ENCODE measurements around a stretch of chr15.

- RRBS, result no CpG with 5 or more reads among the region's 12 CpGs
Measured at GRCh38 chr15:99466815-99467111, 99.0 kb upstream of the MEF2A start.

DNA sequence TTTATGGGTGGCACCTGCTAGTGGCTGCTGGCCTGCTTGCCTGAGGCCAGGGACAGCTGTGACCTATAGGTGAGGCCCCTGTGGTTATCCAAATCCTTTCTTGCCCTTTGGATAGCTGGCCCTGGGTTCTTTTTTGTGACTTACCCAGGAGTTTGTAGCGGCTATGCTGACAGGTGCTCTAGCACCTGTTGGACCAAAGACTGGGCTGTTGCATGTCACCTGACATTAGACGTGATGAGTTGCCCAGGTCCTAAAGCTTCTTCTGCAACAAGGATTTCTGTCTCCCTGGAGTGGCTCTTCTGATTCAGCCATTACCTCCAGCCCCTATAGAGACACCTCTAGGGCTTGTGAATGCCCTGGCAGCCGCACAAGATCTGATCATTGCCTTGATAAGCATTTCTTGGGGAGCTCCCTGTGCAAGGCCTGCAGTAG lies 19.1 kb upstream of the MEF2A start:
- RRBS, result no CpG with 5 or more reads among the region's 3 CpGs

GRCh38 chr15:99564666-99565156 lies 1.1 kb upstream of the MEF2A start:
- RRBS, result 6% methylated on average over 1 of the region's 11 CpGs

GRCh38 chr15:99604666-99605238 lies 39.0 kb downstream of the MEF2A start:
- RRBS, result no CpG with 5 or more reads among the region's 7 CpGs

DNA sequence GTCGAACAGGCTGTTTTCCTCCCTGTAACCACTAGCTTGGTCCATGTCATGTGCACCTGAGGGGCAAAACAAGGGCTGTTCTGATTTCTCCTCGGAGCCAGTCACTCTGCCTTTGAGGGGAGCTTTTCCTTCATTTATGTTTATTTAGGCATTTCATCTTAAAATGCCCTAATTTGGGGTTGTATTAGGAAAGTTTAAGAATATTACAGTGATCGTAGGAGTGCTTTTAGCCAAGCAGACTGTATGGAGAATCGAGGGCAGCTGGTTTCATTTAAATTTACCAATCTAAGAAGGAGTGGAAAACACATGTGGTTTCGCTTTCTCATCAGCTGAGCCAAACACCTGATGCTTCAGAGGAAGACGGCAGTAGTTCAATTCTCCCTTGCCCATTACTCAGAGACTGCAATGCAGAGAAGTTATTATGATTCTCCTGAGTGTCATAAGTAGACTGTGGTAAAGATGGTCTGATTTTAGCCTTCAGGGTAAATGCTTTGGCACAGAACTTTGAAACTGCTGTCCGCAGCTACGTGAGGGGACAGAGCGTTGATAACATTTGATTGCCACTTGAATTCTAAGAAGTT lies 25.8 kb downstream of the LYSMD4 start:
- RRBS, result no CpG with 5 or more reads among the region's 9 CpGs

GRCh38 chr15:99986303-99986735 lies 253.1 kb upstream of the LYSMD4 start:
- RRBS, result no CpG with 5 or more reads among the region's 2 CpGs

DNA sequence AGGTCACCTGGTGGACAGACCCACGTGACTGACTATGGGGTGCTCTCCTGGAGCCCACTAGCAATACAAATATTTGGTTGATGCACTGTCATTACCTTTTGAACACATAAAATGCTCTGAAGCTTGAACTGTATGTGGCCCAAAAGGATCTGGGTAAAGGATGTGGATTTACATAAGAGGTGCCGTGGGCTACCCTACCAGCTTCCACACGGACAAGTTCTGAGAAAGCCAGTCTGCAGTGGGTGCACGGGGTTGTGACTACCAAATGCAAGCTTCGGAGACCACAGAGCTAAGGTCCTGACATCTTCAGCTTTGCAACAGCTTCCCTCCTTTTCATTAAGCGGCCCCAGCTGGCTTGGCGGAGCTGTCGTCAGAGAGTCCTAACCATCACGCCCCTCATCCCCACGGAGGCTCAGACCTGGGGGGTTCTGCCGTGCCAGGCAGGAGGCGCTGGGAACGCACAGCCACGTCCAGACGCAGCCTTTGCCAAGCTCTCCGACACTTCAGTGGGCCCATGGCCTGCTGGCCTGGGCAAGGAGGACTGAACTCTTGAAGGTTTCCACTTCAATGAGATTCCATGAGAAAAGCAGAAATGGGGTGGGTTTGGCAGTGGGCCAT lies 228.3 kb downstream of the ADAMTS17 start:
- RRBS, result no CpG with 5 or more reads among the region's 16 CpGs

DNA sequence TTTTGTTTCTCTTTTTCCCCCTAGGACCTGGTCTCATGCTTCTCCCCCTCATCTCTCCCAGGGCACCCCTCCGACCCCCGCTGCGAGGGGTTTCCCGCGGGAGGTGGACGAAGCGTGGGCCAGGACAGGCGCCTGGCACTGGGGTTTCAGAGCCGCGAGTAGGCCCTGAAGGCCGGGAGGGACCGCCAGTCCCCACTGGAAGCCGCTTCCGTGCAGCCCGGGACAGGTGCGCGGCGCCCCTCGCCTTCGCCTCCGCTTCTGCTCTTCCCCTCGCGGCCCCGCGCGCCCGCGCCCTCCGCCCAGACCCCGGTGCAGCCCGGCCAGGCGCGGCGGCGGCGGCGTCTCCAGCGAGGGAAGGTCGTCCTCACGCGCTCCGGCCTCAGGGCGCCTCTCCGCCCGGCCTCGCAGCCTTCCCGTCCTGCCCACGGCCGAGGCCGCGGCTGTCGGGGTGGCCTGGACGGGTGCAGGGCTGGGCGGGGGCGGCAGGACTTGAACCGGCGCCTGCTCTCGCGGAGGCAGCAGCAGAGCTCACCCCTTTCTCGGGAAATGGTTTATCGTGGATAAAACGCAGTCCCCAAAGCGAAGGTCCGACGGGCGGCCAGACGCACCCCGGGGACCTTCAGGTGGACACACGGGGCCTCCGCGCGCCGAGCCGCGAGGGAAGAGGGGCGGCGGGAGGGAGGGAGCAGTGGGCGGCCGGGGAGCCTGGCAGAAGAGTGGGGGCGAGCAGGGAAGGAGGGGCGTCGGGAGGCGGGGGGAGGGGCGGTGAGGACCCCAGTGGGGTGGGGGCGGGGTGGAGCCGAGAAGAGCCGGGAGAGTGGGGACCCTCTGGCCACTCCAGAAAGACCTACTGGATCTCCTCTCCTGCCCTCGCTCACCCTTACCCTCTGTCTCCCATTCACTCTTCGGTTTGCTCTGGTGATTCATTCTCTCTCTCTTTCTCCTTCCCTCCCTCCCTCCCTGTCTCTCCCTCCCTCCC lies 31.7 kb upstream of the ADAMTS17 start:
- RRBS, result 5% methylated on average over 38 of the region's 89 CpGs

GRCh38 chr15:100600850-100601633 lies 942 bp downstream of the LINS1 start:
- RRBS, result no CpG with 5 or more reads among the region's 14 CpGs

GRCh38 chr15:100914616-100915530 lies 4.3 kb upstream of the LRRK1 start:
- RRBS, result no CpG with 5 or more reads among the region's 20 CpGs

GRCh38 chr15:101050099-101050704 lies 131.0 kb downstream of the LRRK1 start:
- RRBS, result 61% methylated on average over 3 of the region's 15 CpGs

DNA sequence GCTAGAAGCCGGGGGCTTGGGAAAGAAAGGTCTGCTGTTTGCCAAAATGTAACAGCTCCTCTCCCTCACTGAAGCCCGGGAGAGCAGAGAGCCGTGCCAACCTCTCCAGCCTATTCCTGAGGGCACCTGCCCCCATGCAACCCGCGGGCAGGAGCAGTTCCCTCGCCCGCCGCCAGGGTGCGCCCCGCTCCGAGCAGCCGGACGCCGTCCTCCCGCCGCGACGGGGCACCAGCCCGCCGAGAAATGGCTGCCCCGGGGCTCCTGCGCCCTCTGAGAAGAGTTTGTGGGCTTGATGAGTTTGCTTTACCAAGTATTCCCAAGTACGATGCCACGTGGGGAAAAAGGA lies 163.1 kb downstream of the CHSY1 start:
- RRBS, result 5% methylated on average over 12 of the region's 24 CpGs

GRCh38 chr15:101281224-101282199 lies 4.2 kb upstream of the SELENOS start:
- RRBS, result no CpG with 5 or more reads among the region's 13 CpGs

- RRBS, result no CpG with 5 or more reads among the region's 6 CpGs
Measured at GRCh38 chr15:101333651-101333981, 38.6 kb upstream of the SNRPA1 start.

GRCh38 chr15:101459142-101459859 lies 30.2 kb downstream of the PCSK6 start:
- RRBS, result no CpG with 5 or more reads among the region's 13 CpGs

GRCh38 chr15:101487076-101487393 lies 2.5 kb downstream of the PCSK6 start:
- RRBS, result no CpG with 5 or more reads among the region's 7 CpGs

- RRBS, result 2% methylated on average over 16 of the region's 24 CpGs
Measured at GRCh38 chr15:101489001-101489178, 617 bp downstream of the PCSK6 start.

GRCh38 chr15:101522118-101522516 lies 32.6 kb upstream of the PCSK6 start:
- RRBS, result no CpG with 5 or more reads among the region's 11 CpGs

GRCh38 chr15:101615145-101615731 lies 36.9 kb downstream of the TM2D3 start:
- RRBS, result no CpG with 5 or more reads among the region's 11 CpGs

DNA sequence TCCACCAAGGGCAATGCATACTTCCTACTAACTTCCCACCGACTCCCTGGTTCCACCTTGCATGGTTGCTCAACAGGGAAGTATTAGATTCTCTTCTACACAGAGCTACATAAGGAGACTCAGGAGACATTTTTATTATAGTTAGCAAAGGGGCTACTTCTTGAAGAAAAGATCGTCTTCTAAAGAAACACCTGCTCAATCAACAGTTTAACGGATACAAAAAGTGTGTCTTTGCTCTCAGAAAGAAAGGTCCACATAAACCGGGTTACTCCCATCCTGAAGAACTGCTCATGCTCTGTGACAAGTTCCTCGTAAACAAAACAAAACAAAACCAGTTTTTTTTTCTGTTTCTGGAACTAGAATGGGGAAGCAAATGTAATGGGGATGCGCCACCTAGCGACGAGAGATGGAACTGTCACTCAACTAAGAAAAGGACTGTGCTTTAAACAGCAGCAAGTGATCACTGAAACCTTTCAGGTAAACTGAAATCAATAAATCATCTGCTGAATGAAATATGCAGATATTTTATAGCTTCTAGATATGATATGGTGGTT lies 11.1 kb downstream of the TM2D3 start:
- RRBS, result no CpG with 5 or more reads among the region's 8 CpGs

All from choroid plexus epithelial cell (primary cell).